Placental epithelial cell (primary cell): Measurements from ENCODE around the genes FAM90A26, USP17L24, USP17L27, DRD5, RAB28 and BOD1L1.

DNA sequence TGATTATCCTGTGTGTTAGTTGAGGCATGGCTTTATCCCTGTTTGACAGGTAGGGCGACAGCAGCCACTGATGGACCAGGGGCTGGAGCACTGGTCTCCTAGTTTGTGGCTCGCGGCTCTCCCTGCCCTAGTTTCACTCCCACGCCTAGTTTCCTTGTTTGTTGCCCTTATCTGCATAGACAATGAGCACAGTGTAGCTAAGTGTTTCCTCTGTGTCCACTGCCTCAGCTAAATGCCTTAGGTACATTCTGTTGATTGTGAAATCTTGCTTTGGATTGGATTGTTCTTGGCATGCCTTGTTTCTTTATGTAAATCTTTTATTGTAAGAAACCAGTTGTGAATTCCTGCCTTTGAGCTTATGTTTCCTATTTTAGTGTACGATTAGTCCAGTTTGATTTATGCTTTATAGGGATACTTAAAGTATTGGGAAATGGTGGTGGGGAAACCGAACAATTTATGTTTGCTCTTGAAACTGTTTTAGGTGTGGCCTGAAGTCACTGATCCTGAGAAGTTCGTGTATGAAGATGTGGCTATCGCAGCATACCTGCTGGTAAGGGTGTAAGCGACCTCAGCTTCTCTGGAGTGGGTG is 11.0 kb downstream of the TRMT44 start:
- CAGE, long polyA plus RNA: no peak

DNA sequence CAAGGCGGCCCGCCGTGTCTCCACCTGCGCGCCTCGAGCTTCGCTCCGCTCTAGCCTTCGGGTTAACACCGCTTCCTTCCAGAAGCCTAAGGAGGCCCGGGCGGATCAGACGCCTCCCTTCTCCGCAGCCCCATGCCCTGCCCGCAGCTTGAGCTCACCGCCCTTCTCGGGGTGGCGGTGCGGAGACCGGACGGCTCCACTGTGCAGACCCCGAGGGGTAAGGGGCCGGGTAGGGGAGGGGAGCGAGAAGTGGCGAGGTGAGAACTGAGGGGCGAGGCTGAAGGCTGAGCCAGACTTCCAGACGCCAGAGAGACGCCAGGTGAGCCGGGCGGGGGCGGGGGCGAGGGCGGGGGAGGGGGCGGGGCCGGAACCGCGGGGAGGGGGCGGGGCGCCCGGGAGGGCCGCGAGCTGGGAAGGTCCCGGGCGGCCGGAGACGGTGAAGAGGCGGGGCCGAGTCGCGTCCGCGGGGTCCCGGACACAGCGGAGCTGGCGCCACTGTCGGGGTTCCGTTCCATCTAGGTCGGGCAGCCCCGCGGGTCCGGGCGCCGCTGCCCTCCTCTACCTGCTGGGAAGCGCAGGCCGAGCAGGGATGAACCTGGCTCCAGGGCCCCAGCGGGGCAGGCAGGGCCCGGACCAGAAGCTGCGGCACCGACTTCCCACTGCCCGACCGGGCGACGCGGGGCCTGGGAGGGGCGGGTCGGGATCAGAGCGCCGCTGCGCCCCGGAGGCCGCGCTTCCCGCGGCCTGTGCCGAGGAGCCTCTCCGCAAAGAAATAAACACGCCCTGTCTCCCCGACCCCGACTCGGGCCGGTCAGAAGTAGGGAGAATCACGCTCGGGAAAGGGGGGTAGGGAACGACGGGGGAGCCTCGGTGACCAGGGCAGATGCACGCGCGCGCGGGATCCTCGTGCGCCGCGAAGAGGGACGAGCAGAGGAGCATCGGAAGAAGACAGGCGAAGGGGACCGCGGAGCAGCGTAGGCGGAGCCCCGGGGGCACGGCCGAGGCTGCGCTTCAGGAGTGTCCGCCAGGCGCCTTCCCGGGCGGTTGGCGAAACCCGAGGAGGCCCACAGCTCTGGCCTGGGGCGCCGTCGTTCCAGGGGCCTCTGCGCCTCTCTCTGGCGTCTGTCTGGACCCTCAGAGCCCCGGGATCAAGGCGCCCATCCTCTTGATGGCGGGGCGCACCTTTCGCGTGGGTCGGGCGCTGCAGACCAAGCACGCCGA is 10.6 kb downstream of the HMX1 start:
- CAGE, long polyA plus RNA: no peak

DNA sequence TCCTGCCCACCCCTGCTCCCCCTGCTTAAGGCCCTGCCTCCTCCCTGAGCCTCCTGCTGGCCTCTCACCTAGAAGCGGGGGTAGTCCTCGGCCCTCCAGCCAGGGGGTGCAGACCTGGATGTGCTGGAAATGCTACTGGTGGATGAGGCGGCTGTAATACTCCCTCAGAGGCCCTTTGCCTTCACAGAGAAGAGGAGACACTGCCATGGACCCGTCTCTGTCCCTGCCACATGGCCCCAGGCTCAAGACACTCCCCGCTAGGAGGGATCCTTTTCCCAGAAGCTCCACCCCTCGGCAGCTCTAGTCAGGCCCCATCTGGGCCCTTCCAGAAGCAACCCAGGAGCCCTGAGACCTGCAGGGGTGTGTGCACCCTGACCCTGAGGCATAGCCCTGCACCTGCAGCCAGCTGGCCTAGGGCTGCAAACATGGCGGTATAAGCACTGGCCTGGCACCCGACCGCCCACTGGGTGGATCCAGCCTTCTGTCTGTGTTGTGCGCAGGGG is at the start of gene FAM90A26:
Gene FAM90A26 (plus strand): TSS at position 318 of the 503 bp plus-strand sequence.
- CAGE, long polyA plus RNA: no peak

DNA sequence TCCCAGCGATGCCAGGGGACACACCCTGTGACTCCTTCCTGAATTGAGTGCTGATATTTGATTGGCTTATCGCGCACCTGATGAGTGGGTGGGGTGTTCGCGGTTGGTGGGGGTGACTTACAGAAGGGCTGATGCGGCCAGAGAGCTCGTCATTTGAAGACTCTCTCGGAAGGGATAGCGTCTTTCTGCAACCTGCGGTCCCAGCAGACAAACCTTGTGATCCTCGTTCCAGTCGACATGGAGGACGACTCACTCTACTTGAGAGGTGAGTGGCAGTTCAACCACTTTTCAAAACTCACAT is at the start of gene USP17L24:
Gene USP17L24 (plus strand): TSS at position 238 of the 301 bp plus-strand sequence.
- CAGE, long polyA plus RNA: no peak

DNA sequence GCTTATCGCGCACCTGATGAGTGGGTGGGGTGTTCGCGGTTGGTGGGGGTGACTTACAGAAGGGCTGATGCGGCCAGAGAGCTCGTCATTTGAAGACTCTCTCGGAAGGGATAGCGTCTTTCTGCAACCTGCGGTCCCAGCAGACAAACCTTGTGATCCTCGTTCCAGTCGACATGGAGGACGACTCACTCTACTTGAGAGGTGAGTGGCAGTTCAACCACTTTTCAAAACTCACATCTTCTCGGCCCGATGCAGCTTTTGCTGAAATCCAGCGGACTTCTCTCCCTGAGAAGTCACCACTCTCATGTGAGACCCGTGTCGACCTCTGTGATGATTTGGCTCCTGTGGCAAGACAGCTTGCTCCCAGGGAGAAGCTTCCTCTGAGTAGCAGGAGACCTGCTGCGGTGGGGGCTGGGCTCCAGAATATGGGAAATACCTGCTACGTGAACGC is at the start of gene USP17L27:
Gene USP17L27 (plus strand): TSS at position 174 of the 451 bp plus-strand sequence.
- CAGE, long polyA plus RNA: no peak

GRCh38 chr4:9781329-9781944 is at the start of gene DRD5:
Gene DRD5, plus strand, starts transcription at chr4:9781634.
- CAGE, long polyA plus RNA: no peak

- CAGE, long polyA plus RNA: no peak
Observed at GRCh38 chr4:10087982-10088931, 28.3 kb downstream of the WDR1 start.

DNA sequence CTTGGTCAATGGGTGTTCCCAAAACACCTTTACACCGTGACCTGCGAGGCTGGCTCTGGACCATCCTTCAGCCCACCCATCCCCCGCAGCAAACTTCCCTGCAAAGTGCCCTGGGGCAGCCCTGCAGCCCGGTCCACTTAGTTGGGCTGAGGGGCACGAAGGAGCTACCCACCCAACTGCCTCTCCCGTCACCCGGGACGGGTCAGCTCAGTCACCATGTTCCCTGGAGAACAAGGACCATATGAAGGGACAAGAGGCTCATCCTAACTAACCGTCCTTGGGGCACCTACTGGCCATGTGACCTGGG is 23.3 kb downstream of the WDR1 start:
- CAGE, long polyA plus RNA: no peak

DNA sequence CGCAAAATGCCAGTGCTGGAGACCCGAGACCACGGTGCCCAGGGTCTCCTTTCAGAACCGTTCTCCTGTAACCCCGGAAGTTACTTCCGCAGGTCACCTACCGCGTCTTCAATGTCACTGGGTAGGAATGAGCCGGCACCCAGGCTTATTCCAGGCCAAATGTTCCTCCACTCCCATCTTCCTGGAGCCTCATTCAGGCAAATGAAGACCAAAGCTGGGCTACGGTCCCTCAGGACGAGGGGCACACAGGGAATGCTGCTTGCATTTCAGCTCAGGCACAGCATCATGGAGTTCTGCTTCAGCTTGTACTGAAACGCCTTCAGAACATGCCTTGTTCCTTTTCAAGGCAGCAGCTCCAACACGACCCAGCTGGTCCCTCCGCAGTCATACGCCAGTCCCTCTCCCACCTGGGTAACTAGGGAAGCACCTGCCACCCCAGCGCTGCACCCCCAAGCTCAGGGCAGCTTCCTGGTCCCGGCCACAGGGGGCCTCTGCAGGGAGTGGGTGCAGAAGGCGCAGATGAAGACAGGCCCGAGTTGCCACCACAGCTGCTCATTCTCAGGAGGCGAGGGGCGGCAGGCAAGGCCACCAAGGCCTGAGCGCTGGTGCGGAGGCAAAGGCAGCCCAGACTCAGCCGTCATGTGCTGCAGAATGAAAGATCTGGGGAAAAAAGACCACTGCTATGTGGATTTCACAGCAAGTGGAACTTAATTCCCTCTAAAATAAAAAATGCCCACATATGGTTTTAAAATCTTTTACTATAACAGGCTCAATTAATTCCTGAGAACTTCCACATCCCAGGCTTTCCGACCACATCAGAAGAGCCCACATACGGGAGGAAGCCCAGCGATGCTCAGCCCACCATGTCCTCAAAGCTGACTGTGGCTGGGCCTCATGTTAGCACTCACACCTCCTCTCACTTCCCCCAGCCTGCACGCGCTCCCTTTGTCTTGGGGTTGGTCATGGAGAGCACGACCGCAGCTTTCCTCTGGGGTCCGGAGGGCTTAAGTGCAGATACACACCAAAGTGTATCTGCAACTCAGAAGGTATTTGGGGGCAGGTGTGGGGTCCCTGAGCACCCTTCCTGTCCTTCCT is 21.7 kb downstream of the WDR1 start:
- CAGE, long polyA plus RNA: no peak

DNA sequence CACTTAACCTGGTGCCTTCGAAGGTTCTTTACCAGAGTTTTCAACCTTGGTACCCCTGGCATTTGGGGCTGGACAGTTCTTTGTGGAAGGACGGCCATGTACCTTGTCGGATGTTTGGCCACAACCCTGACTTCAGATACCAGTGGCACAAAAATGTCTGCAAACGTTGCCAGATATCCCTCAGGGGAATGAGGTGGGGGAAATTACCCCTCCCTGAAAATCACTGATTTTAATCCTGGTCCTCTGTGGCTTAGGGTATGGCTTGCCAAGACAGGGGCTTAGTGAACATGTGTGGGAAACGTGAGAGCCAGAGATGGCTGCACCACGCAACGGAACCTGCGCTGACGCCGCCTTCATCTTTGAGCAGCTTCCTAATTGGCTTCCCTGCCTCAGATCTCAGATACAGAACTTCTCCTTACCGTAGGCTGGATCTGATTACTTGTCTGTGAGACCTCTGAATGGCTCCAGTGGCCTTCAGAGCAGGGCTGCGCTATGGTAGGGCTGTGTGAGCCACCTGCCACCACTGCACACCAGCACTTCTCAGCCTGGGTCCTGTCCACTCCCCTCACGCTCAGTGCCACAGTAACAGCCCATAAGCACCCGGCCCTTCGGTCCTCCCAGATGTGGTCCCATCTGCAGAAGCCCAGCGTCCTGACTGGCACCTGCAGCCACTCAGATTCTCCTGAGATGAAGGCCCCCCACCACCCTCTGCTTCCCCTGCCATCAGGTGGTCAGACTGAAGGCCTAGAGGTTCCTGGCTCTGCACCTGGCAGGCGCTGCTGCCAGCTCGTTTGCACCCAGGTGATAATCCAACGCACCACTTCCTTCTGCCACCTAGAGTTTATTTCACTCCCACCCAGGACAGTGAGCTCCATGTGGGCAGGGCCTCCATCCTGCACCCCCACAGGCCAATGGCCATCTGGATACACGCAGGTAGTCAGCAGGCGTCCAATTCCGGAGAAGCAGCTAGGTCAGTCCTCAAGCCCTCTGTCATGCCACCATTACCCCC is 5.6 kb downstream of the WDR1 start:
- CAGE, long polyA plus RNA: no peak

DNA sequence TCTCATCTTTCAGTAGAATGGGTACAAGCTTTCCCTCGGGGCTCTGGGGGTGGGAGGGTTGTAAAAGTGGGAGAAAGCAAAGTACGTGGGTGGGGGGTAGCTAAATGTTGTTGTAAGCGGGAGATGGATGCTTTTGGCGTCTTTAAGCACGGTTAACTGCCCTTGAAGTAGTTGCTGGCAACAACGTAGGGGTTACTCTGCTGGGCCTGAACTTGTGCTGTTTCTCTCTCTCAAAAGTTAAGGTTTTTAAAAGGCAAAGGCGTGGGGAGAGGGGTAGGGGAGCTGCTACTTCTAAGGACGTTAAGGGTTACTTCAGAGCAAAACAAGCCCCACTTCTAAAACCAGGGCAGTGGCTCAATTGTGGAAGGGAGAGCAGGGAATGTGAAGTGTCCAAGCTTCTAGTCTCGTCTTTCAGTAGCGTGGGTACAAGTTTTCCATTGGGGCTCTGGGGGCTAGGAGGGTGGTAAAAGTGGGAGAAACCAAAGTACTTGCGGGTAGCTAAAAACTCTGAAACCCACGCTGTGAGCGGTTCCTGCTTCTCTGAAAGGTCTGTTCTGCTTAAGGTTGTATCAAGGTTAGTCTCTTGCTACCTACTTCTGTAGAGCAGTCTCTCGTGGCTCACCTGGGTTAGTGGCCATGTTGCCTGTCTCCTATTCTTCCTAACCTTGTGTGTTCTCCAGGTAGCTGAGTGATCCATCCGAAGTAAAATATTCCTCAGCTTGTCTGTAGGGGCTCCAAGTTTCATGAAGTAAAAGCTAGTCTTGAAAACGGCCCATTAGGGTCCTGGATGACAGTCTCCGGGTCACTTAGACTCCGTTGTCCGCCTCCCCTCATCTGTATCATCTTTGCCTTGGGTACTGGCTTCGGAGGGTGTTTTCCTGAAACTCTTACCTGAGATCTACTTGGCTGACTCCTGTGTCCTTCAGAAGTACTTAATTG is 1.7 kb upstream of the WDR1 start:
- CAGE, long polyA plus RNA: no peak

- CAGE, long polyA plus RNA: no peak
Observed at GRCh38 chr4:10449699-10450336, 7.4 kb downstream of the ZNF518B start.

- CAGE, long polyA plus RNA: no peak
Observed at GRCh38 chr4:11420351-11420976, 8.2 kb downstream of the HS3ST1 start.

DNA sequence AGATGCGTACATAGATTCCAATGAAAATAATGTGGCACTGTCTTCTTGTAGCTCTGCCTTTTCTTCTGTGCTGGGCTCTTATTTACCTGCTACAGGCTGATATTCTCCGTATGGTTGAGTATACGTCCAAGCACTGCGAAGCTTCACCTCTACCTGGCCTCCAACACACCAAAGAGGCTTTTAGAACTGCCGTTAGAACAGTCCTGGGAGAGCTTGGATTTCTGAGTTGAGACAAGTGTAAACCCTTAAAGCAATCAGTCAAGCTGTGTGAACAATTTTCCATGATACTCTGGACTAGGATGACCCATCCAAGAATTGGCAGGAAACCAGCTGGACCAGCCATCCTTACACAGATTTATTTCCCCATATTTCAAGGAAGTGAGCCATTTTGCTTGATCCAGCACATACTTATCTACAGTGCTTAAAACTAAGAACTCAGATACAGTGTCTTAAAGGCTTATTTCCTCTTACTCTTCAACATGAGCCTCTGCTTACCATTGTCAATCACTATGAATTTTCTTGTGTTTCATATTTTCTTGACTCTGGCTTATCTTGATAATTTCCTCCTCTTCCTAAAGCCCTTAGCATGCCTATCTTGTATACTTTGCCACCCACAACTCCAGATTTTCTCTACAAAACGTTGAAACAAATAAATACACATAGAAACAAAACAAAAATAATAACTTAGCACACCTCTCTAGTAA is 340.8 kb upstream of the HS3ST1 start:
- CAGE, long polyA plus RNA: no peak

DNA sequence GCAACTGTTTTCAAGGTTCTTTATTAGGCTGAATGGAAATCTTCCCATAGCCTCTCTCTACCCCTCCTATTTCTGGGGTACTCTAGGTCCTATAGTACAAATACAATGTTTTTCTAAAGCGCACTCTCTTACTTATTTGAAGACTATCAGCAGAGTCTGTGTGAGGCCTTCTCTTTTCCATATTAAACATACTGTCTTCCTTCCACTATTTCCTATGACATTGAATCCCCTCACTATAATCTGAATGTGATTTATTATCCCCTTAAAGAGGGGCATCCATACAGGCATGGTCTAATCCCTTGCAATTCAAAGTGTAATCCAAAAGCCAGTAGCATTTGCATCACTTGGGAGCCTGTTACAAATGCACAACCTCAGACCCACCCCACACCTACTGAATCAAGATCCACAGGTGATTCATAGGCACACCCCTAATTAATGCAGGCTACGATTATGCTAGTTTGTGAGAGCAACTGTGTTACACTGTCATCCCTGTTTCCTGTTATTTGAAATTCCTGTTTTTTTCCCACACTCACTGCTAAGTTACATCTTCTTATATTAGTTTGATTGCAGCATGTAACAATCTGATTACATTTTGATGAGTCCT is 120.1 kb downstream of the RAB28 start:
- CAGE, long polyA plus RNA: no peak

GRCh38 chr4:13483518-13484503 is at the start of gene RAB28:
Gene RAB28, minus strand, starts transcription at chr4:13484340.
- CAGE, long polyA plus RNA: no peak

DNA sequence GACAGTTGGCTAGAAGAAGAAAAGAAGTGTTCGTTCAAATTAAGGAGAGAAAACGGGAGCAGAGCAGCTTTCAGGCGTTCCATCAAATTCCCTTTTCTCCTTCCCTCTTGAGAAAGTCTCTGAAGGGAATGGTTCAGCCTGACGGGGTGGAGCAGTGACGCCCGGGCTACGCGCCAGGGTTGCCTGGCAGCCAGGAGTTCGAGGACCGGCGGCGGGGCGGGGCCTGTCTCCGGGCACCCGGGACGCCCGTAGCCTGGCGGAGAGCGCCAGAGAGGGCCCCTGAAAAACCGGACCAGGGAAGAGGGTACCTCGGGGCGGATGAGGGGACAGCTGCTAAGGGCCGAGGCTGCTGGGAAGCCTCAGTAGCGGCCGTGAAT is 352 bp upstream of the RAB28 start:
- CAGE, long polyA plus RNA: no peak

- CAGE, long polyA plus RNA: no peak
Observed at GRCh38 chr4:13531128-13531690, 13.1 kb downstream of the NKX3-2 start.

GRCh38 chr4:13600548-13600976 is 27.0 kb downstream of the BOD1L1 start:
- CAGE, long polyA plus RNA: no peak

DNA sequence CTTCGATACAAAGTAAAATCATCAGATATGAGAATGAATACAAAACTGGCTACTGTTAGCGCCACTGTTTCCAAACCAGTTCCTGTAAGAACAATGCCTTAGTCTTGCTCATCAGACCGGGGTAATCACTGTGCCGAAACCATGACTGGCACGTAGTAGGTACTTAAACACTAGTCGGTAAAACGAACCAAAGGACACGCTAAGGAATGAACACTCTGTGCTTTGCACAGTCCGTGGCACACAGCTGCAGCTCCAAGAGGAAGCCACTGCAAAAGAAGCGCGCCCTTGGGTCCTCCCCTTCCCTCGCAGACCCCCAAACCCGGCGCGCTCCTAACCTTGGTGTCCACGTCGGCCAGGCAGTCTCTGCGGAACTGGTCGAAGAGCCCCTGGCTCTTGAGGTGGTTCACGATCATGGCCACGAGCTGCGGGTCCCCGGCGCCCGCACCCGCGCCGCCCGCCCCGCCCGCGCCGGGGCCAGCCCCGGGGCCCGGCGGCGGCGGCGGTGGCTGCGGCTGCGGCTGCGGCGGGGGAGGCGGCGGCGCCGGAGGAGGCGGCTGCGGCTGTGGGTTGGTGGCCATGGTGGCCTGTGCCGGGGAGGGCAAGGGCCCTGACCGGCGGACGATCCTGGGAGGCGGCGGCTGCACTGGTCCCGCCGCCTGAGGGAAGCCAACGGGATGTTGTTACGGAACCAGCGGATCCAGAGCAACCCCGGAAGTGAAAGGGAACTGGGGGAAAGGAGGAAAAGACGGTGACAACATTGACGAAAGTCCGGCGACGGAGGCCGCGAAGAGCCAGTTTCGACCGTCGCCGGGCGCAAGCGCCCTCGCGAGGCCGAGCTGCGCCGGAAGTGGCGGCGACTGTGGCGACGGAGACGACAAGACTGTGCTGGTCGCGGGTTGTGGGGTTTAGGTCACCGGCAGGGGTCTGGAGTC is at the start of gene BOD1L1:
Gene BOD1L1 (minus strand): TSS at position 716 of the 932 bp plus-strand sequence.
- CAGE, long polyA plus RNA: no peak